Endodermal cell (in vitro differentiated cells): Measurements from ENCODE around the genes PBOV1 and TXLNB.

- PRO-cap: no peak
These were observed 170.0 kb upstream of the OLIG3 start for GRCh38 chr6:137664246-137664499.

- PRO-cap: no peak
These were observed 144.4 kb upstream of the TNFAIP3 start for GRCh38 chr6:137722680-137723018.

DNA sequence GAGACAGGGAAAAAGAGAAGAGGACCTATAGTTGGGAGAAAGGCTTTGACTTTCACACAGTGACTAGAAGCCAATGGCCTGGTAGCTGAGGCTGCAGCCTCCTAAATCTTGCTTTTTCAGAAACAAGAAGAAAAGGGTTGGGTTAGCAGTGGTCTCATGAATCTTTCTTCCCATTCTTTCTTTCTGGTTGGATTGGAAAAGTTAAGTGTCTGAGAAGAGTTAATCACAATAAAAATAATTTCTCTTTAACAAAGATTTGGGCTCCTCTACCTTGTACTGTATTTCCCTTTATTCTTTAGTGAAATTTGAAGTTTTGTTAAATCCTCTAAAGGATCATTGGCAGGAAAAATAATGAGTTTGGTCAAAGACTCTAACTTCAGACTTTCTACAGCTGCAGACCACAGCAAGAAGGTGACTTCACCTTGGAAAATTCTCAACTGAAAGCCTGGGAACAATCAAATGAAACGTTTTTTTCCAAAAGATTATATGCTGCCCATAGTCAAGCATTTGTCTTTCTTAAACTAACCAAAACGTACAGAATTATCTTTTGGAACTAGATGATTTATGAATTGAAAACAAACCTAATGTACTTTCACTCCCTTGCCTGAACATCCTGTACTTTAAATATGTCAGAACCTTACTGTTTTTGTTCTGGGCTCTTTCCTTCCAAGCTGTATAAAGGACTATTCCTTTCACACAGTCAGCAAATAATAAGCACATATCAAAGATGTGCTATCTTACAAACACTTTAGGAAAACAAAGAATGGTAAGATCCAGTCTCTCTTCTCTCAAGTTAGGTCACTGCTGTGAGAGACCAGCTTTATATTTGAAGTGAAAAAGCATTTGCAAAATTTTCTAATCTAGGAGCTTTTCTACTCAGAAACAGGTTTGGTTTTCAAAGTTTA, 62.5 kb upstream of the TNFAIP3 start:
- PRO-cap: no peak

DNA sequence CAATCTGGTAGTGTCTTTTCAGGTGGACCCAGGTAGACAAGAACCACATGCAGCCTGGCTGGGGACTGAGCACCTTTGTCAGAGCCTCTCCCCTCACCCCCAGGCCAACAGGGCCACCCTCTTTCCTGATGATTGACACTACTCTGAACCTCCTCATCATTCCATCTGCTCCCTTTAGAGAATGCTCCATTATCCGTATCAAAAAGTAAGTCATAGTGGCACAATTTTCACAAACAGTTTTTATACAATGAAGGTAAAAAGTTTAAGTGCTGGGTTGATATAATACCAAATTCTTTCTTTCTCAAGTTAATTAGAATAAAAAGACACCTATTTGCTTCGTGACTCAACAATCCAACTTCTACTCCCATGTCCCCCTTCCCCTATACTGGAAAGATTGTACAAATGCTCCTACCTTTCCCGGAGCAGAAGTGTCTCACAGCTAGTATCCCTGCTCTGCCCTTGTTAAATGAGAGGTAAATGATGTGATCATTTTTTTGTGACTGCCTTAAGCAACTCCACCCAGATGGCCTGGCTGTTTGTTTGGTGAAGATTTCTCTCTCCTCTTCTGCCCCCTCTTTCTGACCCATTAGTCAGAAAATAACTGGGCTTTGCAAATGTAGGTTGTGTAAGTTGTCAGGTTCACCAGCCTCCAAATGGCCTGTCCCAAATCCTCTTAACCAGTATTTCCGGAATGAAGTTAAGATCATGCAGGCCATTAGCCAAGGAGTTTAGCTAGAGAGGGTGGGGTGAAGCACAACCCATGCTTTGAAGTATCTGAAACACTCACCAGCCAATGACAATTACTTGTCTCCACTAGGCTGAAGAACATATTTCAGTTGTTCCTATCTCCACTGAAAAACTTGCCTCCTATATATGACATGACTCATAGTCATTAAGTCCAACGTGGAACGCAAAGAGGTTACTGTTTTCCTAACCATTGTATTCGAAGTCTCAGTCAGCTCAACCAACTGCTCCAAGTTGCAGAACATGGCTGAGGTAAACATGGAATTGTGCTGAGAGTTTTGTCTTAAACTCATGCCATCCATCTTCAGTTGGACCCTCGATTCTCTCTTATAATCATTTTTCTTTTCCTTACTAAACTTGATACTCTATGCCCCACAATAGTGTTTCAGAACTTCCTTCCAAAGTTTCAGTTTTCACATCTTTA, 37.6 kb upstream of the TNFAIP3 start:
- PRO-cap: no peak

GRCh38 chr6:137862516-137863295, 4.4 kb upstream of the TNFAIP3 start:
- PRO-cap: no peak

DNA sequence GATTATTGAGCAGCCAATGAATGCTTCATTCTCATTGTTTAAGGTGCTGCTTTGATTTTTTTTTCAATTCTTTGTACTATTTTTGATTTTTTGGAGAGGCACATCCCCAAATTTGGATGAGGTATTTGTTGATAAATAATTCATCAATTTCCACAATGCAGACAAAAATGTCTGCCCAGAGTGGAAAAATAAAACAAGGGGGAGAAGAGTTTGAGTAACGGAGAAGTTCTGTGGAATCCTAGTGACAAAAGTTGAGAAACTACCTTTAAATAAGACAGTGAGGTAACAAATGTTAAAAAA, 1.3 kb downstream of the TNFAIP3 start:
- PRO-cap: no peak

DNA sequence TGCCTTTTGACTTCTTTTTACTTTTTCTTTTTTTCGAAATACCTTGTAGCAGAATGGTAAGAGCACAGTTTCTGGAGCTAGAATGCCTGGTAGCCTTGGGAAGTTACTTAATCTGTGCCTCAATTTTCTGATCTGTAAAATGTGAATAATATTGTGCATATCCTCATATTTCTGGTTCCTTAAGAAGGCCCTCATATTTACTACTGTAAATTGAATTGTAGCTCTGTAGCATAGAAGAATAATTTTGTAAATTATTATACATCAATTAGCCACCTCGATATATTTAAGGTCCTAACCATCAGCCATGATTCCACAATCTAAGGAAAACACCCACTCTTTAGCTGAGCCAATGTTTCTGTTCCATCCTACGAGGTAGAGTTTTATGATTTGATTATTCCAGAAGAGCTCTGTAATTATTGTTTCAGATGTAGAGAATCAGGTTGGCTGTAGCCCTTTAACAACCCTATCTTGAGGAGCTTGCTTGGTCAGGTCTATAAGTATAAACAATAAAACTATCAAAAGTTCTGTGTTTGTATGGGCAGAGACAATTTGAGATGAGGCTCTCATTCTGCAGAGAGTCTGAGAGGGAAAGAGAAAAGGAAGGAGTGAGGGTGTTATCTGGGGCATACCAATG, at the start of gene PBOV1:
Gene PBOV1 (minus strand): TSS at position 291 of the 634 bp plus-strand sequence.
- PRO-cap: no peak

GRCh38 chr6:138231196-138231812, 13.0 kb upstream of the PBOV1 start:
- PRO-cap: no peak

DNA sequence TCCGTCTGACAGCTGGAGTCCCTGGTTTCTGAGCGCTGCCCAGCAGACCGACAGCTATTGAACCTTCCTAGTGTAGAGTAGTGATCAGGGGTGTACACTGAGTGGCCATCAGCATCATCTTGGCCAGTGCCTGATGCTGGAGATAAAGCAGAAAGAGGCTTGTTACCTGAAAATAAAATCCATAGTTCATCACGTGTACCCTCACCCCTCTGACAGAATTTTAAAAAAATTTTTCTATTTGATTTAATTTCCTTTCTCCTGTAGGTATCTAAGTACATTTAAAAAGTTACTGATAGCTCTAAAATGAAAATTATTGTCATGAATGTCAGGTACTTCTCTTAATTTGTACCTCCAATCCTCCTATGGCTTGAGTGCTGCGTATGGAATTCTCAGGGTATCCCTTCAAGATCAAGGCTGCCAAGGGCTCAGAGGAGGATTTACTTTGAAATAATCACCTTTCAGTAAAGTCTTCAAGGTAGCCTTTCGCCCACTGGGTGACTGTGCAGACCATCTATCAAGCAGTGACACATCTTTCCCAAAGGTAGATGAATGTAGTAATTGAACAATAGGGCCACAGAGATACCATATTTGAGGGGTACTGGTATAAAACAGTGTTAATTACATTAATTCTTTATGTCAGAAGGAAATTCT, 29.6 kb downstream of the HEBP2 start:
- PRO-cap: no peak

DNA sequence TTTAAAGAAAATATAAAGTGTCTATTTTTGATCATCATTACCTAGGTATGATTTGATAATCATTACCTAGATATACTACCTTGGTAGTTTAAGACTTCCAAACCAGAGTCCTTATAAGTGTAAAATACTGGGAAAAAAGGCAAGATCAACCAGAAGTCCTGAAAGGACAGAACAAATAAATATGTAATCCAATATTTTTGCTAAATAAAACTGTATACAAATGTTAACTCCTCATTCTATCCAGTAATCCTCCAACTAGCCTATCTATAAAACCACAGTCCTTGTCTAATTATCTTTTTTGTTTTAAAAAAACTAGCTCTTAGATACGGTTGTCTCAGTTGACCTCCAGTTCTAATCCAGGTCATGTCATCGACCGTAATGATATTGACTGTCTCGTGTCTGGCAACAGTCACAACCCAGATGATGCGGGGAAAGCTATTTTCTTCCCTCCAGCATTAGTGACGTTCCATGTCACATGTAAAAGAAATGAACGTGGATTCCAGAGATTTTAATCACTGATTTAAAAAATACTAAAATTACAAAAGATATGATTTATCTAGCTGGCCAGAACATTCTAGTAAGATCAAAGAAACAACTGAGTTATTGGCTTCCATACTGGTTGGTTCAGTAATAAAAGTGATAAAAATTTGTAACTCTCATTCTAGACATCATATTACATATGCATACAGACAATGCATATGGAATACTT, 35.5 kb downstream of the HEBP2 start:
- PRO-cap: no peak

DNA sequence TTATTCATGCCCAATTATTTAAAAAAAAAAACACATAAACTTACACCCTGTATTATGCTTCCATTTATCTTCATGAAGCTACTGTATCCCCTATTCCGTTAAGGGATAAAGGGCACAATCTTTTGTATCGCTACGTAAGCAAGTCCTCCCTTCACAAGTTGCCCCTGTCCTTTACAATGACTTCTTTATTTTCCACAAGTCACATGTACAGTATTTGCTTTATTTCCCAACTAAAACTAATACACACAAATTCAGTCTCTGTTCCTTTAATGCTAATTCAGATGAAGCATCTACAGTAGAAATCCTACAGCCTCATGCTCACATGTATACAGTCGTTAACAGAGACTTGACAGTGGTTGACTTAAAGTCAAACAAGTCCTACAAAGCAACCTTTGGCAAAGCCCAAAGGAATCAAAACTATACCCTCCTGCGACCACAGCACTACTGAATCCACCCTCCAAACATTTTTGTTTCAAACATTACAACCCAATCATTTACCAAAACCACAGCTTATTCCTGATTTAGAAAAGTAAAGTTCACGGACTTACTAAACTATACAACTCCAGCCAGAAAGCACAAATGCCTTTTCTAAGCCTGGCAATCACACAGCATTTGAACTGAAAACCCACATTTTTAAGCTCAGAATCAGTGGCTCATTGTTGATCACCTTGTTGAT, 70.7 kb upstream of the NHSL1 start:
- PRO-cap: no peak

- PRO-cap: no peak
These were observed 71.3 kb upstream of the NHSL1 start for GRCh38 chr6:138570537-138570976.

GRCh38 chr6:139125012-139125383, 9.9 kb upstream of the HECA start:
- PRO-cap: no peak

GRCh38 chr6:139175976-139176214, 41.0 kb downstream of the HECA start:
- PRO-cap: no peak

DNA sequence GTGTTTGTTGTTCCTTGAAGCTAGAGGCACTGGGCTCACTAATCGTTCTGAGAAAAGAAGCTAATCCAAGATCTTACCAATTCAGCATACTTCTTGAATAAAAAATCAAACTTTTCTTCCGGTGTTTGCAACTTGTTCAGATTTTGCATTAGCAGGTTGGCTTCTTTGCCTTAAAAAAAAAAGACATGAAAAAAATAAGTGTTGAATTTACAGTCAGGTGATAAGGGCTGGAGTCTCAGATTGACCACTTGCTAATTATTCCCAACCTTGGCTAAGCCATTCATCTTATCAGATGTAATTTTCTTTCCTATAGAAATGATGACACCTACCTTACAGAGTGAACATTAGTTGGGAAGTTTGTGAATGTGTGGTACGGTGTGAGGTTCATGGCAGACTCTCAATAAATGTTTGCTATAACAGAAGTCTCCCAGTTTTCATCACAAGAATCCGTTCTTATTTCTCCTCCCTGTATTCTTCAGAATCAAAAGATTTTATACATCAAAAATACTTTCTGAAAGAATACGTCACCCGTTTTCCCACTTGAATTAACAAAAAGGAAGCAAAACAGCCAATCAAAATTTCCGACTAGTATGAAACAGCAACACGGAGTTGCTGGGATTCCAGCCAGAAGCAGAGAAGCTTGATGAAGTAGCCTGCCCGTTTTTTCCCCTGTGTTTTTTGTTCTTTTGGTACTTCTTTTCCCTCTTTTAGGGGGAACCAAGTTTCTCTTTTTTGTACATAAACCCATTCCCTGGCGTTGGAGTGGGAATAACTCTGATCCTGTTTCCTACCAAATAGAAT, 14.8 kb downstream of the TXLNB start:
- PRO-cap: no peak

DNA sequence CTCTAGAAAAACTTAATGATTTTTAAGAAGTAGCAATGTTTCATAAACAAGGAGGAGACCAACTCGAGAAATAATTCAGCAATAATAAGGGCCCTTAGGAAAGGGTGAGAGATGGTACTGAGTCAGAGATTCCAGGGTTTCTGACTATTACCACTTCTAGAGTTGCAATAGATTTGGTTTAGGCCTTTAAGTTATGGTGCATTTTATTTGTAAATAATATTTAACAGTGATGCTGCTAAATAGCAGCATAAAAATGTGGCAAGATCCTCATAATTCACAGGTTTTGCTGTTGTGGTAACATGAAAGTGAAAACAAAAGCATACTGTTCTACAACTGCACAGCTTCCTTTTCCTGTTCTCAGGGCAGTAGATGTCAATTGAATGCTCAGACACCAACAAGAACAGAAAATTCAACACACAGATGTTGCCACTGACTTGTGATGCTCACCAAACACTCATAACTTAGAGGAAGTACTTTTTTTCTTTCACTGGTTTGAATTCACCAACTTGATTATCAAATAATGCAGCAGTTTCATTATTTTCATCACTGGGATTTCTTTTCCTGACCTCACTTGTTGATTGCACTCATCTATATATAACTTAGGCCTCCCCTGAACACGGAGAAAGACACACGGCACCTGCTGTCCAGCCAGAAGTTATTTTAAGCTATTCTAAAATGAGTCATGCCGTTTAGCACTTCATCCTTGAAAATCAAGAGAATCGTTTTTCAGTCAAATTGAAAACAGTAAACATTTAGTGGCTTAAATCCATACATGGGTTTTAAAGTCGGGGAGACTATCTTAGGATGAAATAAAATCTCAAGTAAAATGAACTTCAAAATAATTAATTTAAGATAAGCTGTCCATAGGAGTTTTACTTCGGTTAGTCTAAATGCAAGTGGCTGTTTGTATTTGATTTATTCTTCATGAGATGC, 1.0 kb downstream of the TXLNB start:
- PRO-cap: no peak

DNA sequence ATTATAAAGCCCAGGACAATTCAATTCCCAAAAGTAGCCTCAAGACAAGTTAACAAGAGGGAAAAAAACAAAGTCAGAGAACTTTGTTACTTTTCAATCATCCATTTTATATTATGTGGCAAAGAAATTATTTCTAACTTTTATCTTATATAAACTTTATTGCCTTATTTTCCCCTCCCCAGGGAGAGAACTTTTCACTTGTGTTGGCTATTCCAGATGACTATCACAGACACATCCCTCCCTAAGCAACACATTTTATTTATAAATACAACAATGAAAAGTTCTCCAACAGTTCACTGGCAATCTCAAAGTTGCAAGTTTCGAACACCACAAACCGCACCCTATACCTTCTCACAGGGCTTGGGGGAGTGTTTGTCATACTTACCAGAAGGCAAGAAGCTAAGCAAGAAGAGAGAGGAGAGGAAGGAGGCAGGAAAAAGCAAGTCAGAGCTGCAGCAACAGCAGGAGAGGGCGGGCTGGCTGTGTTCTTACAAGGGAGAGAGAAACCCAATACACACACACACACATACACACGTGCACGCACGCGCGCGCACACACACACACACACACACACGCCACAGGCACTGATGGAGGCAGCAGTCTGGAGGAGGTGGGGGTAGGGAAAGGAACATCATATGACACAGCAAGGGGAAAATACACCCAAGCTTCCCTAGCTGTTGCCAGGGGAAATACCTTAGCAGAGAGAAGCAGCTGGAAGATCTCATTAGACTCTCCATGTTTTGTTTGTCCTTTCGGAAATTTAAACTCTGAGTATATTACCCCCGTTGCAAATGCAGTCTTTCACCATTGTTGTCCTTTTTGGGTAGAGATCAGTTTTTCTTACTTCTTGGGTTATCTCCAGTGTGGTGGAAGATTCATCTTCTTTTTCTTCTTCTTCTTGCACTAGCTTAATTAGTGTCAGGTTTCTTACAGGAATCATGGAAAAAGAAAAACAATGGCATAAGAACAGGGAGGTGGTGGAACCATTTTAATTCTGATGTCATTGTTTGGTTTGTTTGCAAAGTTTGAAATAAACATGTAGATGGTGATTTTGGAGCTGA, at the start of gene TXLNB:
Gene TXLNB (minus strand): TSS at position 463 of the 1,061 bp plus-strand sequence.
- PRO-cap: no peak

- PRO-cap: no peak
These were observed 17.1 kb upstream of the TXLNB start for GRCh38 chr6:139308800-139309461.

GRCh38 chr6:139367755-139368589, 6.5 kb downstream of the CITED2 start:
- PRO-cap: bidirectional peak, plus-strand start at chr6:139368043, minus-strand start at chr6:139367945; bidirectional peak, plus-strand start at chr6:139368300, minus-strand start at chr6:139368223

- PRO-cap: no peak
These were observed 100.3 kb upstream of the CITED2 start for GRCh38 chr6:139474839-139475047.